Spinal cord (tissue), 3 donors: ENCODE data around the gene NFKBIZ.

DNA sequence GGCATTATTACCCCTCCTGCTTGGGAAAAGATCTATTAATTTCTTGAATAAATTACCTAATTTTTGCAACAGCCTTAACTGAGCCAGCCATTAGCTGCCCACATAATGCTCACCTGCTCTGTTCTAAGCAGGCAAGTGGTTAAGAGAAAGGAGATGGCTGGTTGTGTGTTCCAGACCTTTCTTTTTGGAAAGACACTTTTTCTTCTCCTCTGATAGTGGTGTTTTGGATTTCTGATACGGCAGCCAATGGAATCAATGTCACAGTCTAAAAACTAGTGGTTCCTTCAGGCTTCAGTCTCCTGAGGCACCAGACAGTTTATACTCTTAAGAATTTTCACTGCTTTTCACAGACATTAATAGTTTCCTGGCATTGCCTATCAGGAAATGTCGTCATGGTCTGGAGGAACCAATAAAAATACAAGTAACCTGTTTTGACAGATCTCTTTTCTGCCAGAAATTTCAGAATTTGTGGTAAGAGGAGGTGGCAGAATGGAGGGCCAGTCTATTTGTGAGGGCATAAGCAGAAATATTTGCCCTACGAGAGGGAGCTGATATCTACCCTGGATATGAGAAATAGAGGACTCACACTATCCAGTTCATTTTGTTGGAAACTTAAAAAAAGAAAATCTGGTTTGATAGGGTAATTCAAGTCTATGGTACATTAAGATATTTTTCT, 44.9 kb downstream of the FILIP1L start:
- PRO-cap = no peak
- RAMPAGE, long total RNA = no peak

GRCh38 chr3:100401662-100402300, 442 bp downstream of the LNP1 start:
- PRO-cap = no peak
- RAMPAGE, long total RNA = no peak

DNA sequence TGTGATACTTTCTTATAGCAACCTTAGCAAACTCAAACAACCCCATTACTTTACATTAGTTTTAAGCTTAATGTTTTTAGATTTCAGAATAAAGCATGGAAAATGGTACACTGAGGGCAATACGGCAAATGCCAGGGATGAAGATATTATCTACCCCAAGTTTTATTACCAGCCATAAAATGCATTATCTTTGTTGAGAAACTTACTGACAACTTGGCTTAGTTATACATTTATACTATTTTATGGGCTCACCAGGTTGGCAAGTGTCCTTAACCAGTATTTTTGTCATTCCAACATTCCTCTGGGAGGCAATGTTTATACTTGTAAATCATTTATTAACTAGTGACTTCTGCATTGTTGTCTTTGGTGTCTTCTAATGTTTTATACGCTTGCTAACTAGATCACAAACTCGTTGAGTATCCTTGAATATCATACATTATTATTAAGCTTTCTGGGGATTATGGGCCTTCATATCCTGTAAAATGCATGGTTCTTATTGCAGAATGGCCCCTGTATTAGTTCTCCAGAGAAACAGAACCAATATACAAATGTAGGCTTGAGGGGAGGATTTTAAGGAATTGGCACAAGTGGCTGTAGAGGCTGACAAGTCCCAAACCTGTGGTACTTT, 17.9 kb upstream of the ADGRG7 start:
- PRO-cap = no peak
- RAMPAGE, long total RNA = no peak

DNA sequence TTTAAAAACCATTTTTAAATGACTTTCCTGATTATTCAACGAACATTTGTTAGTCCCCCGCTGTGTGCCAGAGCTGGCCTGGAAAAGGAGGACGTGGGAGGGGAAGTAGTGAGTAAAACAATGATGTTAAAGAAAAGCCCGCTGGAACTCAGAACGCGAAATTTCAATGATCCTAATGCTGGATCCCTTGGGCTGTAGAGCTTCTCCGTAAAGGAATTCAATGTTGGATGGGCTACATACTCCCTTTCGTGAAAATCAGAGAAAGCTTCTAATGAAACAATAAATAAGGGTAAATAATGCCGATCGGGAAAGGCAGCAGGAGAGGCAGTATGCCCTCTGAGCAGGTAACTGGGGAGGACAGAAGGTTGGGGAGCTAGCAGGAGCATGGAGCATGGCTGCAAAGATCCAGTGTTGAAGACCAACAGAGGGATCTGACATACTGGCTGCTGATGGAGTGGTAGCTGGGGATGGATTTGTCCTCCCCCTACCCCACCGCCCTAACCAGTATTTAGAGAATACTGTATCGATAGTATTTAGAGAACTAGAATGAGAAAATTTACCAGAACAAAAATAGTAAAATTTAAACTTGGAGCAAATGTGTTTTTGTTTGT, 1.2 kb downstream of the ADGRG7 start:
- PRO-cap = no peak
- RAMPAGE, long total RNA = no peak

GRCh38 chr3:100954820-100955547, 38.2 kb downstream of the ABI3BP start:
- PRO-cap = no peak
- RAMPAGE, long total RNA = no peak

DNA sequence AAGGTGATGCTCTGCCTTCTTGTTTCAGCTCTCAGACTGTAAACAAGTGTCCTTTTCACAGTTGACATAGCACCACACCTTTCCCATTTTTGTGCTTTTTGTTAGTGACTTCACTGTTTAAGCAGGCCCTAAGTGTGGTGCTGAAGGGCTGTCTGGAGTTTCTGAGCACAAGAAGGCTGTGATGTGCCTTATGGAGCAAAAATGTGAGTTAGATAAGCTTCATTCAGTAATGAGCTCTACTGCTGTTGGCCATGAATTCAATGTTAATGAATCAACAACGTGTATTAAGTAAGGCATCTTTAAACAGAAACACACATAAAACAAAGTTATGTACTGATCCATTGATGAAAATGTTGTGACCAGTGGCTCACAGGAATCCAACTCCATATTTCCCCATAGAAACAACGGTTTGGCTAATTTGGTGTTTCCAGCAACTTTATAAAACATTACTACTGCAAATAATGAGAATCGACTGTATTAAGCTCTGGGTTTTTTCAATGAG, 20.2 kb downstream of the ABI3BP start:
- PRO-cap = no peak
- RAMPAGE, long total RNA = no peak

- PRO-cap = no peak
- RAMPAGE, long total RNA = no peak
Measured at GRCh38 chr3:100982580-100983114, 10.6 kb downstream of the ABI3BP start.

- PRO-cap = no peak
- RAMPAGE, long total RNA = no peak
Measured at GRCh38 chr3:101518377-101518921, 5.4 kb upstream of the SENP7 start.

DNA sequence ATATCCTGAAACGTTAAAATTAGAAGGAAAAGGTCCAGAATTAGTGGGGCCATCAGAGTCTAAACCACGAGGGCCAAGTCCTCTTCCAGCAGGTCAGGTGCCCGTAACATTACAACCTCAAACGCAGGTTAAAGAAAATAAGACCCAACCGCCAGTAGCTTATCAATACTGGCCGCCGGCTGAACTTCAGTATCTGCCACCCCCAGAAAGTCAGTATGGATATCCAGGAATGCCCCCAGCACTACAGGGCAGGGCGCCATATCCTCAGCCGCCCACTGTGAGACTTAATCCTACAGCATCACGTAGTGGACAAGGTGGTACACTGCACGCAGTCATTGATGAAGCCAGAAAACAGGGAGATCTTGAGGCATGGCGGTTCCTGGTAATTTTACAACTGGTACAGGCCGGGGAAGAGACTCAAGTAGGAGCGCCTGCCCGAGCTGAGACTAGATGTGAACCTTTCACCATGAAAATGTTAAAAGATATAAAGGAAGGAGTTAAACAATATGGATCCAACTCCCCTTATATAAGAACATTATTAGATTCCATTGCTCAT, 7.0 kb upstream of the RPL24 start:
- PRO-cap = no peak
- RAMPAGE, long total RNA = no peak

- PRO-cap = no peak
- RAMPAGE, long total RNA = no peak
Measured at GRCh38 chr3:101848816-101849781, at the start of gene NFKBIZ. Gene NFKBIZ (plus strand): TSS chr3:101849514.

DNA sequence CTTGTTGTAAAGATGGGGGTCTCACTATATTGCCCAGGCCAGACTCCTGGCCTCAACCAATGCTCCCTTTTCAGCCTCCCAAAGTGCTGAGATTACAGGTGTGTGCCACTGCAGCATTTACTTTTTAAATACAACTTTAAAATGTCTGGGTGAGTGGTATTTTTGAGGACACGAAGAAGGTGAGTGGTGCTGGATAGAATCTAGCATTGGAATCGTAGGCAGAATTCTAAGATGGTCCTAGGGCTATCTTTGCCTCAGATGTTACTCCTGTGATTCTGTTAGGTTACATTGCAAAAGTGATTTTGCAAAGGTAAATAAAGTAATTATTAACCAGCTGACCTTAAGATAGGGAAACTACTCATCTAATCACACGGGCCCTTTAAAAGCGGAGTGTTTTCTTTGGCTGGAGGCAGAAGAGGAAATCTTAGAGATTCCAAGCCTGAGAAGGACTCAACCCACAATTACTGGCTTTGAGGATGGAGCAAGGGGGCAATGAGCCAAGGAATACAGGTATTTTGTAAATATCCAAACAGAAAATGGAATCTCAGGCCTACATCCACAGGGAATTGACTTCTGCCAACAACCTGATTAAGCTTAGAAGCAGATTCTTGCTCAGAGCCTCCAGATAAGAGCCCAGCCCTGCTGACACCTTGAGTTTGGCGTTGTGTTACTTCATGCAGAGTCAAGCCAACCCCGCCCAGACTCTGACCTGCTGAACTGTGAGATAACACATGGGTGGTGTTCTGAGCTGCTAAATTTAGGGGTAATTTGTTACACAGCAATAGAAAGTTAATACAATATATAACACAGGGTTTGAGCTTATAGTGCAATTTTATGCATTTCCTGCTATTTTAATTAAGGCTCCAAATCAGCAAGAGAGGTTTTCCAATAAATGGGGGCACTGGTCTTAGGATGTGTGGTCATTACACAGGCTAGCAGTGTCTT, 19.2 kb downstream of the NFKBIZ start:
- PRO-cap = no peak
- RAMPAGE, long total RNA = no peak

DNA sequence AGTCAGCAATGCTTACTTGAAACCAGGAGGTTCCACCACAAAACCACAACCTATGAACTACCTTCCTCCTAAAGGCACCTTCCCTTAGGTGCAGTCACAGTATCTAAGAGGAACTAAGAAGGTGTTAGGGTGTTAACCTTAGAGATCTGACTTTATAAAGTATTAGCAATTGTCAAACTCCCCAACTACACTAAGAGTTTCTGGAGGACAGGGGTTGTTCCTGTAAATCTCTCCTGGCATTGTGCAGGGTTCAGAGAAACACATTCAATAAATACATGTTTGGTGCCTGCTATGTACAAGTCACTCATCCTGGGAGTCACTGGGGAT, 208.6 kb downstream of the NFKBIZ start:
- PRO-cap = no peak
- RAMPAGE, long total RNA = no peak

- PRO-cap = no peak
- RAMPAGE, long total RNA = no peak
Measured at GRCh38 chr3:102670856-102671648, 236.2 kb downstream of the ZPLD1 start.

DNA sequence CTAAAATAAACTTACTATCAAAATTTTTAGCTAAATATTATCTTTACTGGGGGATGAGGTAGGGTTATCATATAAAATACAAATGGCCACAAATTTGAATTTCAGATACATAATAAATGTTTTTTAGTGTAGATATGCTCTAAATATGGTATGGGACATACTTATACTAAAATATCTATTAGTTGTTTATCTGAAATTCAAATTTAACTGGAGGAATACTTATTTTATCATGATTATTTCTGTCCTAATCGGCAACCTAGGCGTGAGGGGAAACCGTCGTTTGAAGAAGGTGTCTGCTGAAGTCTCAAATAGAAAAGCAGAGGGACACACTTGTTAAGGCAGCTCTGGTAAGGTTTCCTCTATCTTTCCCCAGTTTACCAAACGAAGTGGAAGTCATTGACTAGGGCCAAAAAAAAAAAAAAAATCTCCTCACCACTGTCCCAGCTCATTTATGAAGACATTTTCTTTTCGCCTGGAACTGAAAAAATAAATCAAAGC, 238.4 kb downstream of the ZPLD1 start:
- PRO-cap = no peak
- RAMPAGE, long total RNA = no peak

DNA sequence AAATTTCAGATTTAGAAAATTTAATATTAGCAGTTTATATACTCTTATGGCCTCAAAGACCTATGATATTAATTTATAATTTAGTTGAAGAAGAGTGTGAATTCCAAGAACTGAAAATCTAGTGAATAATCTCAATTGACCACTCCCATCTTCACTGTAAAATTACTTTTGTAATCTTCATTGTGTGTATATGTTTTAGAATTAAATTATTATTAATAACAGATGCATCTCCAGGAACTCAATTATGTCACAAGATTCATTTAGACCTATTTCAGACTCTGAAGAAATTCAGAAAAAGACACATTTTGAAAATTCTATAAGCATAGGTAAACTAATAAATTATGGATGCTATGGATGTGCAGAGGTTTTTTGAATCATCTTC, 860.6 kb downstream of the ZPLD1 start:
- PRO-cap = no peak
- RAMPAGE, long total RNA = no peak

- PRO-cap = no peak
- RAMPAGE, long total RNA = no peak
Measured at GRCh38 chr3:104522071-104522628, 844.6 kb upstream of the ALCAM start.

DNA sequence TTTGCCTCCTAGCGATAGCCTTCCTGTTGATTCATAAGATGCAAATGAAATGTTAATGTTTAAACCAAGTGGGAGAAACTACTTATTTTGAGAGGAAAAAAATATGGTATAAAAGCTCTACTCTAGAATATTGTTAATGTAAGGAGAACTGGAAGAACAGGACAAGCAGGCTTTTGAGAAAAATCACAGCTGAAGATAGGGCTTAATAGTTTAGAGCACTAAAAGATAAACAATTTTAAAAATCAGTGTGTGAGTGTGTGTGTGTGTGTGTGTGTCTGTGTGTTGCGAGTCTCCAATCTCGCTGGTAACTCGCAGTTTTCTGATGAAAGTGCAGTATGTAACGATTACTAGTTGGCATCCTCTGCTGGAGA, 1.5 kb upstream of the ALCAM start:
- PRO-cap = no peak
- RAMPAGE, long total RNA = no peak

- PRO-cap = no peak
- RAMPAGE, long total RNA = no peak
Measured at GRCh38 chr3:105365624-105365968, 1.1 kb upstream of the ALCAM start.

GRCh38 chr3:105439313-105440210, 72.9 kb downstream of the ALCAM start:
- PRO-cap = no peak
- RAMPAGE, long total RNA = no peak

DNA sequence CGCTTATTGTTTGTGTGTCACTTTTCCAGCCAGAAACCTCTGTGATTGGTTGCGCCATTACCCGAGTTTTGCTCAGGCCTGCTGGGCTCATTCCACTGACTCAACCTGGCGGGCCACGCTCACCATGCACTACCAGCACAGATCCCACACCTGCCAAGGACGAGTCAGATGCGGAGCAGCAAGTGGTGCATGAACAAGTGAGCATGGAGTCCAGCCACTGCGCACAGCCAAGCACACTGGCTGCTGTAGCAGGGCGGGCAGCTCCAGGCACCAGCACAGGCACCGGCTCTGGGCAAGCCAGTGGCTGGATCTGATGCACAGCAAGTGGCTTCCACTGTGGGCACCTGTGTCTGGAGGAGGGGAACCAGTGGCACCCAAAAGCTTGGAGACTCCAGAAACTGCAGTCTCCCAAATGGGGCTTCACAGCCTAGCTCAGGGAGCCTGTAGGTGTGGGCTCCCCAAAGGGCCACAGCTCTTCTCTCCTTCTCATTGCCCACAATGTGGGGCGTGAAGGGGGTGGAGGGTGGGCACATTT, 110.3 kb downstream of the CBLB start:
- PRO-cap = no peak
- RAMPAGE, long total RNA = no peak